ENCODE measurements around a stretch of chr9.

- RRBS = no CpG with 5 or more reads among the region's 3 CpGs
Observed at GRCh38 chr9:89701558-89701938, 96.7 kb downstream of the GADD45G start.

GRCh38 chr9:89730505-89731200 is 125.8 kb downstream of the GADD45G start:
- RRBS = no CpG with 5 or more reads among the region's 18 CpGs

DNA sequence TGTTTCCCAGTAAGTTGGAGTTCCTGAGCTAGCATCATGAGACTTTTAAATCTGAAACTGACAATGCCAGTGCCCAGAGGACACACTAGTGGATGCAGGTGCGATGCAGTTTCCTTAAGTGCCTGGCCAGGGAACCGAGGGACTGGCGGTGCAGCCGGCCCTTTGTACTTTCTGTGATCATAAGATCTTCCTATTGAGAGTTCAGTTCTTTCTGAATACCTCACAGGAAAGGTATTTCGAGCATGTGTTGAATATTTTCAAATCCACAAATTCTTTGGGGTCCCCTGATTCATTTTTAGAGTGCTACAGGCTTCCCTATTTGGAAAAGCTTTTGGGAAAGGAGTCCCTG is 281.4 kb downstream of the GADD45G start:
- RRBS = no CpG with 5 or more reads among the region's 5 CpGs

GRCh38 chr9:89916138-89916611 is 311.4 kb downstream of the GADD45G start:
- RRBS = no CpG with 5 or more reads among the region's 6 CpGs

- RRBS = no CpG with 5 or more reads among the region's 18 CpGs
Observed at GRCh38 chr9:89995005-89995699, 390.3 kb downstream of the GADD45G start.

GRCh38 chr9:90009522-90009802 is 404.6 kb downstream of the GADD45G start:
- RRBS = no CpG with 5 or more reads among the region's 3 CpGs

DNA sequence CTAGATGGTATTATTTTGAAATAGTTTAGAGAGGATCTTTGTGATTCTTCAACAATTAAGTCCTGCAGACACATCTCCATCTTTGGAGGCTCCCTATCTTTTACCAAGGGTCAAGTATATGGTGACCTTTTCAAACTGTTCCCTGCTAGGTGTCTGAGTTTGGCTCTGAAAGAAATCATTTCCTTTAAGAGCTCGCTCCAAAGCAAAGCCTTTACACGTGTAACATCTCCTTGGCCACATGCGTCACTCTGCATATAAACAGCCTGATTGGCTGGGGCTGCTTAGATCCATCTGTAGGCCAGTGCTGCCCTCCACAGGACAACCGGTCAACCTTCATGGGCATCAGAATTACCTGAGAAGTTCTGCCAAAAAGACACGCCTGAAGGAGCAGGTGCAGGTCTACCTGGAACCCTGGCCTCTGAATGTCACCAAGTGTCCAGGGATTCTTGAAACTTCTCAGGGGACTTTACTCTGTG is 497.4 kb downstream of the GADD45G start:
- RRBS = no CpG with 5 or more reads among the region's 5 CpGs

DNA sequence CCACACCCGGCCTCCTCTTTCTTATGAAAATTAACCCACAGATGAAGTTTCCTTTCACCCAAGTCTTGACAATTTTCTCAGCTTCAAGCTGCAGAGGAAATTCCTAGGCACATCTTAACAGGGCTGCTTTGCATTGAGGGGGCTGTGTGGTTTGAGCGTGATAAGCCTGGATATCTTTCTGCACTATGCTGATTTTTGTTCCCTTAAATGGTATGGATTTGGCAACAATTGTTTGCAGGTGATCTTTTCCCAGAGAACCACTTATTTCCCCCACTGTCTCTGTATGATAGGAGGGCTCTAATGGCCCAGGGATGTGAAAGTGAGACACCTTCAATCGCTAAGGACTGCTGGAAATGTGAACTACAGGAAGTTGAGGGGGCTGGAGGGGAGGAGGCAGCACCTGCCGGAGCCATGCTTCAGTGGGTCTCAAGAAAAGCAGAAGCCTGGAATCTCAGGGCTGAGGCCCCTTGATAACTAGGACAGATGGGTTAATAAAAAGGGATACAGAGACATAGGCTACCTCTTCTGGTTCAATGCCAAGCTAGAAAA is 29.3 kb downstream of the SYK start:
- RRBS = no CpG with 5 or more reads among the region's 4 CpGs

DNA sequence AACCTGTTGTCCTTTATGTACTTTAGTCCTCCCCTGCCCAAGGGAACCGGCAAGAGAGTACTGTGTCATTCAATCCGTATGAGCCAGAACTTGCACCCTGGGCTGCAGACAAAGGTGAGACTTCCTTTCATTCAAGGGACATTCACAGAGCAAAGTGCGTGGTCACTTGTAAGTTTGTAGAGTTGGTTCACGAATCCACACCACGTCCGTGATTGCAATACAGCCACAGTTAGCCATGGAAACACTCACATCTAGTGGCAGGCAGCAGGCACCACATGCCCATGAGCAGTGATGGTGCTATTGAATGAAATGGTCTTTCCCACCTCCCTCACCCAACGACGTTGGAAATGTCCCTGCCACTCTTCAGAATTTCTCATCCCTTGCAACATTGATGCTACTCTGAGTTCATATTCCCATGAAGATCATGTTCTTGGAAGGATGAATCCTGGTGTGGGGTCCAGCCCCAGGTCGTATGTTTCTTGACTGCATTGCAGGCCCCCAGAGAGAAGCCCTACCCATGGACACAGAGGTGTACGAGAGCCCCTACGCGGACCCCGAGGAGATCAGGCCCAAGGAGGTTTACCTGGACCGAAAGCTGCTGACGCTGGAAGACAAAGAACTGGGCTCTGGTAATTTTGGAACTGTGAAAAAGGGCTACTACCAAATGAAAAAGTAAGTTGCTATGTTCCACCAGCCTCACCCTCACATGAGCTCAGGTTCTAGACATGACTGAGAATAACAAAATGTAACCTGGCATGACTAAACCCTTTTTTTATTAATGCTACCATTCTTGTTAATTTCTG is 72.8 kb downstream of the SYK start:
- RRBS = no CpG with 5 or more reads among the region's 15 CpGs

DNA sequence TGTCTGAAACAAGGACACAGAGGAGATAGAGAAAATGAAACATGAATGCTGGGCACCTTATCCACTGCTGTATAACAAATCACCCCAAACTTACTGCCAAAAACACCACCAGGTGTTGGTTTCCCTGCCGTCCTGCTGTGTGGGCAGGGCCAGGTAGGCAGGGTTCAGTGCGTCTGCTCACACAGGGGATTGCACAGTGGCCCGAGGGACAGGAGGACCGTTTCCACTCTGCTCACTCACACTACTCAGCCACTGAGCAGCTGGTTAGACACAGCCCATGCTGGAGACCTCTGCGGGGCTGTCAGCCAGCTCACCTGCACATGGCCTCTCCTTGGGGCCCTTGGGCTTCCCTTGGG is 78.9 kb downstream of the SYK start:
- RRBS = no CpG with 5 or more reads among the region's 5 CpGs

DNA sequence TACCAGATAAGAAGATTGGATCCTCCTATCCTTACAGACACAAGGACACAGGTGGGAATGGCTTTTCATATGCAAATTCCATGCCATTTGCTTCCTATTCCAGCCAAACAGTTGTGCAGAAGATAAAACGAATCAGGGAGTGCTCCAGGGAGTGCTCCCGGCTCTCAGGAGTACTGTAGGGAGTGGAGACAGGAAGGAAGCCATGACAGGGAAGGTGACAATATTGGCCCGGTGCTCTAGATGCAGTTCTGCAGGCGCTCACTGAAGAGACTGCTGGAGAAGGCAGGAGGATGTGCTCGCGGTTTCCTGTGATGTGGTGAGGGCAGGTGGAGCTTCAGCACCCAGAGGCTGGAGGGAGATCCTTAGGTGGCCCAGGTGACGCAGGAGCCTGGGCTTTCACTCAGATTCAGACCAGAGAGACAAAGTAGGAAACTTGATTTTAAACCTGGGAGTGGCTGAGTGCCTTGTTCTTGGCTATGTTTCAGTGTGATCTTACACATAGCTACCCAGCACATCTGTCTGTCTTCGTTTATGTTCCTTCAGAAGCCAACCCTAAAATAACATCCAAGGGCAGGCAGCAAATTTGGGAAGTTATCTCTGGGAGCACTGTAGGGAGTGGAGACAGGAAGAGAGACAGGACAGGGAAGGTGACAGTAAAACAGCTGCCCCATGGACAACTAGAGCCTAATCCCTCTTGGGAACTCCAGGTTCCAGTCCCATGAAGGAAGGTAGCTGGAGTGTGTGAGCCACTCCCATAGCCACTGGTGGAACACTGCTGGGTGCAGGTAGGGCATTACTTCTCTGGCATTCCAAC is 259.8 kb downstream of the AUH start:
- RRBS = 31% methylated on average over 2 of the region's 8 CpGs

- RRBS = no CpG with 5 or more reads among the region's 13 CpGs
Observed at GRCh38 chr9:91194124-91194395, 167.7 kb downstream of the AUH start.

- RRBS = no CpG with 5 or more reads among the region's 5 CpGs
Observed at GRCh38 chr9:91208786-91209336, 152.9 kb downstream of the AUH start.

DNA sequence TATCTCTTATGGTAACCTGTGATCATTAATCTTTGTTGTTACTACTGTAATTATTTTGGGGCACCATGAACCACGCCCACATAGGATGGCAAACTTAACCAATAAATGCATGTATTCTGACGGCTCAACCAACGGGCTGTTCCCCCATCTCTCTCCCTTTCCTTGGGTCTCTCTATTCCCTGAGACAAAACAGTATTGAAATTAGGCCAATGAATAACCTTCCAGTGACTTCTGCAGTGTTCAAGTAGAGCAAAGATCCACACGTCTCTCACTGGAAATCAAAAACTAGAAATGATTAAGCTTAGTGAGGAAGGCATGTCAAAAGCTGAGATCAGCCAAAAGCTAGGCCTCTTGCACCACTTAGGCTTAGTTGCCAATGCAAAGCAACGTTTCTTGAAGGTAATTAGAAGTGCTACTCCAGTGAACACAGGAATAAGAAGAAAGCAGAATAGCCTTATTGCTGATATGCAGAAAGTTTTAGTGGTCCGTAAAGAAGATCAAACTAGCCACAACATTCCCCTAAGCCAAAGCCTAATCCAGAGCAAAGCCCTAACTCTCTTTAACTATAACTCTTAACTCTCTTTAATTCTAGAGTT is 68.6 kb downstream of the AUH start:
- RRBS = no CpG with 5 or more reads among the region's 6 CpGs

DNA sequence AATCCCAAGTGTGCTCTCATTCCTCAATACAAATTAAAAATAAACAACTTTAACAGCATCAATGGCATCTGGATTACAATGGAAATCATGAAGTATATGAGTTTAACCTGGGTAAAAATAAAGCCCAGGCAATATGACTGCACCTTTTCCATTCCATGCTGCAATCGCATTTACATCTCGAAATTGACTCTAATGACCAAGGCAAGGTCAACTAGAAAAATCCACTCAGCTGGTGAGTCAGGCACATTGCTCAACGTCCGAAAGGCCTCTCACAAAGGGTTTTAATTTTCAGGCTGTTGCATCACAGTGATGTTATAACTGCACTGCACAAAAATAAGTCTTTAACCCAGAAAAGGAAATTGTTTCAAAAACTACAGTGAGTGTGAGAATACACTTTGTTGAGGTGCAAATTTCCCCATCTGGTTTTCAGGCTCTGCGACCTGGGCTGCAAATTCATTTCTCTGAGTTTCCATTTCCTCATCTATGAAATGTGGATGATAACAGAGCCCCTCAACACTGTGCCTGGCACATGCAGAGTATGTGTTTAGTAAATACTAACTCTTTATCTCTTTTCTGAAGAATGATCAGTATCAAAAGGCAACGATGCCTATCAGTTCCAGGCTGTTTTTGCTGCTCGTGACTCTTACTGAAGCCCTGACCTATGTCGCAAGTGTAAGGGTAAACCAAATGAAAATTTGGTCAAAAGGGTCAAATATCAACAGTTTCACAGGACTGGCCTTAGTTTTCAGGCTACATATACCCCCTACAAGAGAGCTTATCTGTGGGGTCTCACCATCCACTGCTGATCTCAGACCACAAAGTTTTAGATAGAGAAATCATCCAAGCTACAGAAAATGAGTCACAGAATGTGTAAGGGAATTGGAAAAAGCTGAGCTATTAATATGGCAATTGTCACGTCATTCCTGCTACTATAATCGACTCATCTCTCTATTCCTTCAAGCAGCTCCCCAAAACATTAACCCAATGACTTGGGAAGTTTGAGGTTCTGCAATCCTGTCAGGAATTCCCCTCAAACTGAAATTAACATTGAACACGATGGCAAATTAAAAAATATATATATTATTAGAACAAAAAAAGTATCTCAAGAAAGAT is 4.1 kb downstream of the NFIL3 start:
- RRBS = no CpG with 5 or more reads among the region's 11 CpGs

GRCh38 chr9:91424913-91425520 is 1.4 kb upstream of the NFIL3 start:
- RRBS = no CpG with 5 or more reads among the region's 24 CpGs

- RRBS = no CpG with 5 or more reads among the region's 8 CpGs
Observed at GRCh38 chr9:91873605-91874132, 76.4 kb downstream of the ROR2 start.

GRCh38 chr9:92072237-92073256 is 42.7 kb downstream of the SPTLC1 start:
- RRBS = no CpG with 5 or more reads among the region's 20 CpGs

DNA sequence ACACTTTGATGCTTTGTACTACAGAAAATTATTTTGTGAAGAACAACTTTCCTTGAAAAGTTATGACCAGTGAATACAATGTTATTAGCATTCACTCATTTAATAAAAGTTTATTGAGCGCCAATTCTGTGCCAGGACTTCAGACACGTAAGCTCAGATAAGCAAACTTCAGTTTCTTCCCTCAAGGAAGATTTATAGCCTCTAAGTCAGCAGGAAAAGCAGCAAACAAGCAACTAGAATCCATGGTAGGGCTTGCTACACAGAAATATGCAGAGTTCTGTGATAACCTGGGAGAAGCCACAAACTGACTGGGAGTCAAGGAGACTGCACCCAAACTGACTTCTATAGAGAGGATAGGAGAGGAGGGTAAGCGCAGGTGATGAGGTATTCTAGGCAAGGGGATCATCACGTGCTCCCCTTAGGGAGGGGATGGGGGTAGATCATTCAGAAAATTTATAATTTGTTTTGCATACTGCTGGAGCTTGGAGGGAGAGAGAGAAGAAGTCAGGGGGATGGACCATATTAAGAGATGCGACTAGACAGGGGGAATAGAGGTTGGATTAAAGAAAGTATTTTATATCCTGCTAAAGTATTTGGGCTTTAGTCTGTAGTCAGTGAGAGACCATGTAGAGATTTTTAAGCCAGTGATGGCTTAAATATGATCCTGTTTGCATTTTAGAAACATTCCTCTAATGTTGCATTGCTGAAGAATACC is 1.5 kb upstream of the OGN start:
- RRBS = no CpG with 5 or more reads among the region's 5 CpGs

- RRBS = no CpG with 5 or more reads among the region's 2 CpGs
Observed at GRCh38 chr9:92769335-92769607, 4.6 kb upstream of the BICD2 start.